ENCODE results near the genes PEX26, DGCR6, HIRA and GP1BB.

DNA sequence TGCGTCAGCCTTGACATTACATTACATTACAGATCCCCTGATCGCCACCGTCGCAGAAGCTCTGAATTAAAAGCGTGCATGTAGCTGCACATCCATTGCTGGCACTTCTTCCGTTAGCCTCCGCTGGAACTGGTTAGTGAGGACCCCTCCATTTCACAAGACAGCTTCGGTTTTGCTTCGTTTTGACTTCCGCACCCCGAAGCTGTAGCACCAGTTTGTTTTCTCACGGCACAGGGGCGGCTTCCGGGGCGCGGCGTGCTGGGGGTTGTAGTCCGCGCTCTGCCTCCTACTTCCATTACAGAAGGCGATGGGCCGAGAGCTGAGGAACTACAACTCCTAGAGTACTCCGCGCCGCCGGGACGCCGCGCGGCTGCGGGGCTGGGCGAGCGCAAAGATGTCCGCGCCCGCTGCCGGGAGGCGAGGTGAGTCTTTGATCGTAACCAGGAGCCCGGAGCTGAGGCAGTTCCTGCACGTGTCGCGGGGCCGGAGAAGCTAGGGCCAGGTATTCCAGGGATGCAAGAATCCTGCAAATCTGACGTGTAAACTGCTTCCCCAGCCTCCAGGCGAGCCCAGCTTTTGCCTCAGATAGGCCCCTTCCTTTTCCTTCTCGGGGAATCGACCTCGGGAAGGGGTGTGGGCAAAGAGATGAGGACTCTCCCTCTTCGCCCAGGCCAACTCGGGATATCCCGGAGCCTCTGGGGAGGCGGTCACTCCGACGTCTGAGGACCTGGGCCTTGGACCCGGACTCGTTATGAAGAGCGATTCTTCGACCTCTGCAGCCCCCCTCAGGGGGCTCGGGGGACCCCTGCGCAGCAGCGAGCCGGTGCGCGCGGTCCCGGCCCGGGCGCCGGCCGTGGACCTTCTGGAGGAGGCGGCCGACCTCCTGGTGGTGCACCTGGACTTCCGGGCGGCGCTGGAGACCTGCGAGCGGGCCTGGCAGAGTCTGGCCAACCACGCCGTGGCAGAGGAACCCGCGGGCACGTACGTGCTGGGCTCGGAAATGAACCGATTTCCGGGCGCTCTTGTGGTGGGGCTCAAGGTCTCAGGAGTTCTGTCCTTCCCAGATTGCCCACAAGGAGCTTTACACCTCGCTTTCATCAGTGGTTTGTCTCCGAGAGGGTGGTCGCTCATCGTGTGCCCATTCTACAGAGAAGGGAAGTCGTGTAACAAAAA, at the start of gene PEX26:
PEX26 (plus strand) TSS at position 365 of the 1,173 bp plus-strand sequence.
- RAMPAGE, long total RNA = no peak
- RRBS = 2% methylated on average over 29 of the region's 92 CpGs
PRO-cap:
- standard = bidirectional peak, plus-strand start at position 391 of the sequence, minus-strand start at position 174 of the sequence; bidirectional peak, plus-strand start at position 887 of the sequence, minus-strand start at position 864 of the sequence; unidirectional peak, minus-strand start at position 1,002 of the sequence
- CoPRO, capped RNA only, 2 experiments = peak in 2 of 2 experiments; most common plus-strand start position 391 of the sequence (in 2); most common minus-strand start position 174 of the sequence (in 2)
- CoPRO, capped and uncapped RNA, 2 experiments = peak in 2 of 2 experiments; most common plus-strand start position 391 of the sequence (in 1); most common minus-strand start position 174 of the sequence (in 2)
- CoPRO, uncapped RNA only, 2 experiments = peak in 2 of 2 experiments; most common plus-strand start position 391 of the sequence (in 1); most common minus-strand start position 131 of the sequence (in 2)
CAGE:
- cytosol, long polyA plus RNA = start-site peak on the plus strand centred at position 377 of the sequence, 41 bp wide, 125 and 30 reads in 2 replicates
- long polyA plus RNA = no peak
- nucleolus, long total RNA = no peak
- nucleus, long polyA plus RNA = no peak

DNA sequence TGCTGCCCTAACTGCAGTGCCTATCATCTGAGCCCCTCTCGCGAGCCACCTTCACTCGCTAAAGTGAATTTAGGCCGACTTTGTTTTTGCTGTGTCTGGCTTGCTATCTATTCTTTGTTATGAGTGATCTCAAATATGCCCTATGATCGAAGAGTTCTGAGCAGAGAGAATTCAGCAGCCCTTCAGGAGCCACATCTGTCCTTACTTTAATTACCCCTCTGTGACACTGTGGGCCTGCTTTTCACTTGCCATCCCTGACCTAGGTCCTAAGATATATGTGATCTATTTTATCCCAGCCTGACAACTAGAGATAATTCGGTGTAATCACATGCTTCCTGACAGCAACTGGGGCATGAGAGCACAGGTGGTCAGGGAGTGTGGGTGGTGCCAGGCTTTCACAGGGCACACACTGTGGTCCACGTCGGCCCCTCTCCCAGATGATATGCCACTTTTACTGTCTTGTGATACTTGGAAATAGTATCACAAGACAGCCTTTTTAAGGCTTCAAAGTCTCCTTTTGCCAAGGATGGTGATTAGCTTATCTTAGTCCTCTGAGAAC, 3.8 kb downstream of the TUBA8 start:
- RAMPAGE, long total RNA = no peak
- RRBS = no CpG with 5 or more reads among the region's 8 CpGs
PRO-cap:
- standard = no peak
- CoPRO, capped RNA only, 2 experiments = no peak in any of the 2 experiments
- CoPRO, capped and uncapped RNA, 2 experiments = no peak in any of the 2 experiments
- CoPRO, uncapped RNA only, 2 experiments = no peak in any of the 2 experiments
CAGE:
- cytosol, long polyA plus RNA = no peak
- long polyA plus RNA = no peak
- nucleolus, long total RNA = no peak
- nucleus, long polyA plus RNA = no peak

DNA sequence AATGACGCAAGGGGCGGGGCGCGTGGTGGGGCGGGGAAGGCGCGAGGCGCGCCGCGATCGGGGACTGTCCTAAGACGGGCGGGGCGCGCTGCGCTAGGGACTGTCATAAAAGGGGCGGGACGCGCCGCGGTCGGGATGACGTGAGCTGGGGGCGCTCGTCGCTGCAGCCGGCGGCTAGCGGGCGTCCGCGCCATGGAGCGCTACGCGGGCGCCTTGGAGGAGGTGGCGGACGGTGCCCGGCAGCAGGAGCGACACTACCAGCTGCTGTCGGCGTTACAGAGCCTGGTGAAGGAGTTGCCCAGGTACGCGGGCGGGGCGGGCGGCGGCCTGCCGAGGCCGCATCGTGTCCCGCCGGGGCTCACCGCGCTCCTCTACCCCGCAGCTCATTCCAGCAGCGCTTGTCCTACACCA, at the start of gene DGCR6:
DGCR6 (plus strand) TSS at position 138 of the 411 bp plus-strand sequence.
- RAMPAGE, long total RNA = no peak
- RRBS = no CpG with 5 or more reads among the region's 58 CpGs
PRO-cap:
- standard = no peak
- CoPRO, capped RNA only, 2 experiments = no peak in any of the 2 experiments
- CoPRO, capped and uncapped RNA, 2 experiments = no peak in any of the 2 experiments
- CoPRO, uncapped RNA only, 2 experiments = no peak in any of the 2 experiments
CAGE:
- cytosol, long polyA plus RNA = no peak
- long polyA plus RNA = no peak
- nucleolus, long total RNA = no peak
- nucleus, long polyA plus RNA = no peak

DNA sequence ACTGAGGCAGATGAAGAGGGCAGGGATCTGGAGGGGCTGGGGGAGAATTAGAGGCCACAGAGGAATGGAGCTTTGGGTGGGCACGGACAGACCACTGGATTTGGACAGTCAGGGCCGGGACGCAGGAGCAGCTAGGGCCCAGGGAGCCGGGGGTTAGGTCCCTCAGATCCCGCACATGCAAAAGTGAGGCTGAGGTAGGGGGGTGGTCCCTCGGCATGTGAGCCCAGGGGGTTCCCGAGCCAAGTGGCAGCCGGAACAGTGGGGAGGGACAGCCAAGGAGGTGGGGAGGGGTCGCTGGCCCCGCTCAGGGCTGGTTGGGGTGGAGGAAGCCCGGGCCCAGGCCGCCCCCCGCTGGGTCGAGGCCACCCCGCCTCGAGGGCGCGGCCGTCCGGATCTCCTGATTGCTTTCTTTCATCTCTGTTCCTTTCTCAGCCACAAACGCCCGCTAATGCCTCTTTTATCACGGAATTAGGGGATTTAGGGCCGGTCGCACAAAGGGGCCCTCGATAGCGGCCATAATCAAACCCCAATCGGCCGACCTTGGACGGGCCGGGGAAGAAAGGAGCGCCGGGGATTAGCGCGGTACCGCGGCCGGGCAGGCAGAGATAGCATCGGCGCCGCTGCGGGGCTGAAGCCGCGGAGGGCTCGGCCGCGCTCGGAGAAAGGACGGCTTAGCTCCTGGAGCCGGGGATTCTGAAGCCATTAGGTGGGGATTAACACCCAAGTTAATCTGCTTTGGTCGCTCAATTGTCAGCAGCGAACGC, 9.2 kb downstream of the SLC25A1 start:
- RAMPAGE, long total RNA = no peak
- RRBS = 5% methylated on average over 33 of the region's 53 CpGs
PRO-cap:
- standard = no peak
- CoPRO, capped RNA only, 2 experiments = no peak in any of the 2 experiments
- CoPRO, capped and uncapped RNA, 2 experiments = no peak in any of the 2 experiments
- CoPRO, uncapped RNA only, 2 experiments = no peak in any of the 2 experiments
CAGE:
- cytosol, long polyA plus RNA = no peak
- long polyA plus RNA = no peak
- nucleolus, long total RNA = no peak
- nucleus, long polyA plus RNA = no peak

DNA sequence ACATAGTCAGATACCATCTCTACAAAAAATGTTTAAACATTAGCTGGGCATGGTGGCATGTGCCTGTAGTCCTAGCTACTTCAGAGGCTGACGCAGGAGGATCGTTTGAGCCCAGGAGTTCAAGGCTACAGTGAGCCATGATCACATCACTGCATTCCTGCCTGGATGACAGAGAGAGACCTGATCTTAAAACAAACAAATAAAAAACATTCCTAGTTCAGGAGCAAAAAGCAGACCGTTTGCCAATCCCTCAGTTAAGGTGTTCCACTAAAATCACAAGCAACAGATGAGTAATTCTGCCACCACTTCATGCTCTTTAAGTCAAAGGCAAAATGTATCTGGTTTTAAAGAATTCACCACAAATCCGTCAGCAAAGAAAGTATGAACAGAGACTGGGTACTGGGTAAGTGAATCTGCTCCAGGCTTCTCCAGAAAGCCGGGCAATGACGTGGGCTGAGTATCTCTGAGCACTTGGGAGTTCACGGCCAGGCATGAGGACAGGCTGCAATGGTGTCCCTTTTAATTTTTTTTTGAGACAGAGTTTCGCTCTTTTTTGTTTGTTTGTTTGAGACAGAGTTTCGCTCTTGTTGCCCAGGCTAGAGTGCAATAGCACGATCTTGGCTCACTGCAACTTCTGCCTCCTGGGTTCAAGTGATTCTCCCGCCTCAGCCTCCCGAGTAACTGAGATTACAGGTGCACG, 19.4 kb downstream of the CLTCL1 start:
- RAMPAGE, long total RNA = no peak
- RRBS = no CpG with 5 or more reads among the region's 13 CpGs
PRO-cap:
- standard = no peak
- CoPRO, capped RNA only, 2 experiments = no peak in any of the 2 experiments
- CoPRO, capped and uncapped RNA, 2 experiments = no peak in any of the 2 experiments
- CoPRO, uncapped RNA only, 2 experiments = no peak in any of the 2 experiments
CAGE:
- cytosol, long polyA plus RNA = no peak
- long polyA plus RNA = no peak
- nucleolus, long total RNA = no peak
- nucleus, long polyA plus RNA = no peak

DNA sequence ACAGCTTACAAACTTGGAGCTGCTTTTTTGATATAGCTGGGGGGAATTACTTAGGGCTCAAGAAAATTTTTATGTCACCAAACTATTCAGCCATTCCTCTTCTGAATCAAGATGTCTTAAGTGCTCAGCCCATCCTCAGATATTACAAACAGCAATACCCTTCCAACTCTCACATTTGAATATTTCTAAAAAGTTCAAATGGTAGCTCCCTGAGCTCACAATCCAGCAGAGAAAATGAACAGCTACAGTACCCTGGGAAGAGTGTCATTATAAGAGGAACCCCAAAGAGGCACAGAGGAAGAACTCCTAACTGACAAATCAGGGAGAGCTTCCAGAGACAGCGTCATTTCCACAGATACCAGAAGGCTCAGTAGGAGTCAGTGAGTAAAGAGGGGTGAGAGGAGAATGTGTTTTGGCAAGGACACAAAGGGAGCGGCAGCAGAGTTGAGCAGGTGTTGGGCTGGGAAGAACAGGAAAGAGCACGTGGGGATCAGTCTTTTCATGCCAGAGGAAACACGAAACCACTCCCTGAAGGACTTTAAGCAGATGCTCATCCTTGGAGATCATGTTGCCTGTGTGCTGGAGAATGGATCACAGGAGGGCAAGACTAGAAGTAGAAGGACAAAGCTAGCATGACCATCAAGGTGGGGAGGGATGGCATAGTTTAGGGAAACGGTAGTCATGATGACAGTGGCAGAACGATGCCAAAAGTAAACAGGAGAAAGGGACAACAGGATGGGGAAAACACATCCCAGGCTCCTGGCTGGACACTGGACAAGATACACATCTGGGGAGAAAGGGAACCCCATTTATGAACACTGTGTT, 4.3 kb downstream of the CLTCL1 start:
- RAMPAGE, long total RNA = no peak
- RRBS = no CpG with 5 or more reads among the region's 6 CpGs
PRO-cap:
- standard = no peak
- CoPRO, capped RNA only, 2 experiments = no peak in any of the 2 experiments
- CoPRO, capped and uncapped RNA, 2 experiments = no peak in any of the 2 experiments
- CoPRO, uncapped RNA only, 2 experiments = no peak in any of the 2 experiments
CAGE:
- cytosol, long polyA plus RNA = no peak
- long polyA plus RNA = no peak
- nucleolus, long total RNA = no peak
- nucleus, long polyA plus RNA = no peak

DNA sequence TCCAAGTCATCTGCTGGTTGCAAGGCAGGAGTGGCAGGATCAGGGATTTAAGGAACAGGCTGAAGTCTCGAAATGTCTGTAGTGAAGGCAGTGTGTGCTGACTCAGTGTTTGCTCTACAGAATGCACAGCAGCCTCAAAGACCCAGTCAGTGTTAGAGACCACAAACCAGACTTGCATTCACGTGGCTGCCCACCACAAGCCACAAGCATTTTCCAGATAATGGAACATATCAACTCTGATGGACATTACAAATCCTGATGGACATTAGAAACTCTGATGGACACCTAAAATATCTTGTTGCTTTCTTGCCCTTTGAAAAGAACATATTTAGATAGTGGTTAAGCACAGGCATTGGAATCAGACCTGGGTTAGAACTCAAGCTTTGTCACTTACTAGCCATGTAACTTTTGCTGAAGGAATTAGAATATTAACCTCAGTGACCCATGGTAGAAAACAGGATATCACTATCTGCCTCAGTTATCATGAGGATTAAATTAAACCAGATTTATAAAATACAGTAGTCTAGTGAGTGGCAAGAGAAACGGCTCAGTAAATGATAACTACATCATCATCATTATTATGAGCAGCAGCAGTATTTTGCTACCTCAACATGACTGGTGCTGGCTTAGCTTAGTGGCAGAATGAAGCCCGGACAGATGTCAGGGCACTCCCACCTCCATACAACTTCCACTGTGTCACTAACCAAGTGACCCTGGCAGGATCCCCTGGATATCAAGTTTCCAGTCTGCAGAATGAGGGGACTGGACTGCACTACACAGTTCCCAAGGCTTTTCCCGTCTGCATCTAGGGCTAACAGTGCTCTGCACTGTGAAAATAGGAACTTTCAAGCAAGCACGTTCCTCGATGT, 1.4 kb downstream of the CLTCL1 start:
- RAMPAGE, long total RNA = no peak
- RRBS = no CpG with 5 or more reads among the region's 7 CpGs
PRO-cap:
- standard = no peak
- CoPRO, capped RNA only, 2 experiments = no peak in any of the 2 experiments
- CoPRO, capped and uncapped RNA, 2 experiments = no peak in any of the 2 experiments
- CoPRO, uncapped RNA only, 2 experiments = peak in 1 of 2 experiments; most common minus-strand start position 422 of the sequence (in 1)
CAGE:
- cytosol, long polyA plus RNA = no peak
- long polyA plus RNA = no peak
- nucleolus, long total RNA = no peak
- nucleus, long polyA plus RNA = no peak

DNA sequence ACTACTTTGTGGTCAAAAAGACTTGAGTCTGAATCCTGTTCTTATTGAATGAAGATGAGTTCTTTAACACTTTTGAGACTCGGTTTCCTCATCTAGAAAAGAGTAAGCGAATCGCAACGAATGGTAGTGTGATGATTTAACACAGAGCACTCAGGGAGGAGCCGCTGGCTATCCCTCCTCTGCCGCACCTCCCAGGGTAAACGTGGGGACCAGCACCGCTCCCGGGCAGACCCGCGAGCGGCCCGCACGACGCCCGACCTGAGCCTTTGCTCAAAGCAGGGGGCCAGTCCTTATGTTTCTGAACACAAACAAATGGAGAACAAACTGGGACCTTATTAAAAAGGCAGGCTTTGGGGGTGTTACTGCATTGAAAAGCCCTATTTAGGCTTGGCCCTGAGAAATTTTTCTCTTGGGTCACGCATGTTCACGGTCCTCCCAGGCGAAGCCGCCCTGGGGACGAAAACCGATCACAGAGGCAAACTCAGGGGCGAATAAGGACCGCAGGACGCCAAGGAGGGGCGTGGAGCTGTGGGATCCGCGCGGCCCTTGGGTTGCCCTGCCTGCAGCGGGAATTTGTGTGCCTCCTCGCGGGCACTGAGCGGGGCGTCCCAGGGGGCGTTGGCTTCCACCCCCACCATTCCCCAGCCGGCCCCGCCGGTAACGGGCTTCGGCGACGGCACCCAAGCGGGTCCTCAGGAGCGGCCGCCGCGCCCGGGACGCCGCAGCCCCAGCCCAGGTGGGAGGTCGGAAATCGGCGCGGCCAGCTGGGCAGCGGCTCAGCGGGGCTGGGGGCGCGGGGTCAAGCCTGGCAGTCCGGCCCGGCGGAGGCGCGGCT, 570 bp downstream of the CLTCL1 start:
- RAMPAGE, long total RNA = no peak
- RRBS = 2% methylated on average over 10 of the region's 63 CpGs
PRO-cap:
- standard = no peak
- CoPRO, capped RNA only, 2 experiments = no peak in any of the 2 experiments
- CoPRO, capped and uncapped RNA, 2 experiments = no peak in any of the 2 experiments
- CoPRO, uncapped RNA only, 2 experiments = no peak in any of the 2 experiments
CAGE:
- cytosol, long polyA plus RNA = no peak
- long polyA plus RNA = no peak
- nucleolus, long total RNA = no peak
- nucleus, long polyA plus RNA = no peak

DNA sequence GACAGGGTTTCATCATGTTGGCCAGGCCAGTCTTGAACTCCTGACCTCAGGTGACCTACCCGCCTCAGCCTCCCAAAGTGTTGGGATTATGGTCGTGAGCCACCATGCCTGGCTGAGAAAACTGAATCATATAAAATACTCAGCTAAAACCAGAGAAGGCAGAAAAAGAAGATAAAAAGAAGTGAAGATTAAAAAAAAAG, 68.9 kb downstream of the HIRA start:
- RAMPAGE, long total RNA = no peak
- RRBS = no CpG with 5 or more reads among the region's 2 CpGs
PRO-cap:
- standard = no peak
- CoPRO, capped RNA only, 2 experiments = no peak in any of the 2 experiments
- CoPRO, capped and uncapped RNA, 2 experiments = no peak in any of the 2 experiments
- CoPRO, uncapped RNA only, 2 experiments = no peak in any of the 2 experiments
CAGE:
- cytosol, long polyA plus RNA = no peak
- long polyA plus RNA = no peak
- nucleolus, long total RNA = no peak
- nucleus, long polyA plus RNA = no peak

DNA sequence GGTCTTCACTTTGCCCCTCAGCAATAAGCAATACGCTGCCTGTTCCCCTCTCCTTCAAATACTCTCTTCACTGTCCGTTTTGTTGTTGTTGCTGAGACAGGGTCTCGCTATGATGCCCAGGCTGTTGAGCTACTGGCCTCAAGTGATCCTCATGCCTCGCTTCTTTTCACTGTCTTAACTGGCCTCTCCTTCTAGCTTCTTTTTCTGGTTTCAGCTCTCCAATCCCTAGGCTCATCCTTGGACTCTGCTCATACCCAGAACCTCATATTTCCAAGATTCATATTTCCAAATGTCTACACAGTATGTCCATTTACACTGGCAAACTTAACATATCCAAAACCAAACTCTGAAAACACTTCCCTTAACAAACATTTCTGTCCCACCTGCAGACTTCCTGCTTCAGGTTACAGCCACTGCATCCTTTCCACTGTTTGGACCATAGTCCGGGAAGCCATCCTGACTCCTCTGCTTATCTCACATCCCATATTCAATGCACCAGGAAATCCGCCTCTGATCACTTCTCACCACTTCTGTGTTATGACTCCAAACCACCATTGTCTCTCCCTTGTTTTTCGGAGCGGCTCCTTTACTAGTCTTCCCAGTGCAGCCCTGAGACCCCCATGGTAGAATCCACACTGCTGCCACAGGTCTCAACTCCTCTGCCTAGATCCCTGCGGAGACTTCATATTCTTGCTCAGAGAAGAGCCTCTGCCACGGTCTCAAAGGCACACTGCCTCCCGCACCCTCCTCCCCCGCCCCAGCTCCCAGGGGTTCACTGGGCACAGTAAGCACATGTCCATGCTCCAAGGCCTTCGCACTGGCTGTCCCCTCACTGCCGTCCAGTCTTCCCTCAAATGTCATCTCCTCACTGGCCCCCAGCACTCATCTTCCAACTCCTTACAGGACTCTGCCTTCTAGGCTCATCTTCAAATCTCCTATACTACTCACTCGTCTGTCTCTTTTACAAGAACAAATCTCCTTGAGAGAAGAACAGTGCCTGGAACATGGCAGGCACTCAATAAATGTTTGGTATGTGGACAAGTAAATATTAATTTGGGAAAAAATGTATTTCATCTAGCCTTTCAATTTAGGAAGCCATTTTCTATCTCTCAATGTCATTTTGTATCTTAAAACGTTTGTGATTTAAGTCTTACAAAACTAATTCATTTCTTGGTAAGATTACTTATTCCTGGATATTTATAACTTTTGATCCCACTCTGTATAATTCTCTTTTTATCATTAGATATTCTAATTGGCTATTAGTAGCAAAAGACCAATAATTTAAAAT, 29.9 kb downstream of the HIRA start:
- RAMPAGE, long total RNA = no peak
- RRBS = no CpG with 5 or more reads among the region's 16 CpGs
PRO-cap:
- standard = no peak
- CoPRO, capped RNA only, 2 experiments = no peak in any of the 2 experiments
- CoPRO, capped and uncapped RNA, 2 experiments = no peak in any of the 2 experiments
- CoPRO, uncapped RNA only, 2 experiments = peak in 2 of 2 experiments; most common minus-strand start position 326 of the sequence (in 1)
CAGE:
- cytosol, long polyA plus RNA = no peak
- long polyA plus RNA = no peak
- nucleolus, long total RNA = no peak
- nucleus, long polyA plus RNA = no peak

- RAMPAGE, long total RNA = no peak
- RRBS = no CpG with 5 or more reads among the region's 4 CpGs
PRO-cap:
- standard = no peak
- CoPRO, capped RNA only, 2 experiments = no peak in any of the 2 experiments
- CoPRO, capped and uncapped RNA, 2 experiments = no peak in any of the 2 experiments
- CoPRO, uncapped RNA only, 2 experiments = peak in 2 of 2 experiments; most common minus-strand start chr22:19405083 (in 1)
CAGE:
- cytosol, long polyA plus RNA = no peak
- long polyA plus RNA = no peak
- nucleolus, long total RNA = no peak
- nucleus, long polyA plus RNA = no peak
These were observed 26.6 kb downstream of the HIRA start for GRCh38 chr22:19404730-19405462.

DNA sequence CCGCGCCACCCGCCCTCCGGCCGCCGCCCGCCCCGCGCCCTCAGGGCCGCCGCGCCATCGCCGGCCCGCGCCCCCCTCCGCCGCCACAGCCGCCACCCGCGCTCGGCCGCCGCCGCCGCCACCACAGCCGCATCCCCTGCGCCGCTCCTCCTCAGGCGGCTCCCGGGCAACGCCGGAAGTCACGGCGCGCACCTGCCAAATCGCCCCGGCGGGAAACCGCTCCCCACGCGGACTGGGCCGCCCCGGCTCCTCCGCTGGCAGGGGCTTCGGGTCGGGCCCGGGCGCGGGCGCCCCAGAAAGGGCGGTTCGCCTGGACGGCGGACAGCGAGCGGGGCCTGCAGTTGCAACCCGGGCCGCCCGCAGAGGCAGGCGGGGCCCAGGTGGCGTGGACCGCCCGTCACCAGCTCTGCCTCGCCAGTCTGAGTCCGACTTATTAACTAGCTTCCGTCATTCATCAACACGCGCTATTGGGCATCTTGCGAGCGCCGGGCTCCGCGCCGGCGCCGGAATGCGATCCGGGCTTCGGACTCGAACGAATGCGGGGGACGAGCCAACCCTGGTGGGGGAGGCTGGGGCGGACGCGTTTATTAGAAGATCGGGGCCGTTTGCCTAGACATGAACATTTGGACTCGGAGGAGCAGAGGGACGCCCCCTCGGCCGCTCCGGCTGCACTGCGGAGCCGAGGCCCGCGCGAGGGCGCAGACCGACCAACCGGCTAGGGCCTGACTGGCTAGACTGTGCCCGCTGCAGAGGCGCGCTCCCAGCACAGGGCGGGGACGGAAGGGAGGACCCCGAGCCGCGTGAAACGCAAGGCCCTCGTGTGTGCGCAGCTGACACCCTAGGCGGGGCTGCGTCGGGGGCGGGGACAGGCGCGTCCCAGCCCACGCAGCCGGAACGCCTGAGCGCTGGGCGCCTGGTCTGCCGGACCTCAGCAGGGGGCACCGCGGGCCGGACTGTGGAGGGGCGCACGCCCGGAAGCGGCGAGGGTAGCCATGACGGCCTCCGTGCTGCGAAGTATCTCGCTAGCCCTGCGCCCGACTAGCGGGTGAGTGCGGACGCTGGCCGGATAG, at the start of gene HIRA:
HIRA (minus strand) TSS at position 171 of the 1,070 bp plus-strand sequence.
- RAMPAGE, long total RNA = start-site peak on the plus strand centred at position 956 of the sequence, 140 bp wide, 2,411 and 2,255 reads in 2 replicates
- RRBS = 2% methylated on average over 59 of the region's 143 CpGs
PRO-cap:
- standard = bidirectional peak, plus-strand start at position 295 of the sequence, minus-strand start at position 171 of the sequence; bidirectional peak, plus-strand start at position 983 of the sequence, minus-strand start at position 737 of the sequence
- CoPRO, capped RNA only, 2 experiments = peak in 2 of 2 experiments; most common plus-strand start position 295 of the sequence (in 2); most common minus-strand start position 171 of the sequence (in 2)
- CoPRO, capped and uncapped RNA, 2 experiments = peak in 2 of 2 experiments; most common plus-strand start position 260 of the sequence (in 1); most common minus-strand start position 737 of the sequence (in 2)
- CoPRO, uncapped RNA only, 2 experiments = peak in 2 of 2 experiments; most common plus-strand start position 260 of the sequence (in 1); most common minus-strand start position 180 of the sequence (in 1)
CAGE:
- cytosol, long polyA plus RNA = start-site peak on the minus strand centred at position 239 of the sequence, 201 bp wide, 898 and 192 reads in 2 replicates; start-site peak on the plus strand centred at position 956 of the sequence, 139 bp wide, 1,993 and 1,774 reads in 2 replicates
- long polyA plus RNA = start-site peak on the minus strand centred at position 276 of the sequence, 395 bp wide, 160 and 273 reads in 2 replicates; start-site peak on the plus strand centred at position 956 of the sequence, 139 bp wide, 2,854 and 2,467 reads in 2 replicates
- nucleolus, long total RNA = no peak
- nucleus, long polyA plus RNA = start-site peak on the minus strand centred at position 47 of the sequence, 311 bp wide, 269 and 241 reads in 2 replicates; start-site peak on the plus strand centred at position 957 of the sequence, 138 bp wide, 2,757 and 1,348 reads in 2 replicates

GRCh38 chr22:19446822-19447328, 636 bp downstream of the C22orf39 start:
- RAMPAGE, long total RNA = no peak
- RRBS = 18% methylated on average over 7 of the region's 18 CpGs
PRO-cap:
- standard = unidirectional peak, plus-strand start at chr22:19447019
- CoPRO, capped RNA only, 2 experiments = peak in 2 of 2 experiments; most common minus-strand start chr22:19447303 (in 2)
- CoPRO, capped and uncapped RNA, 2 experiments = no peak in any of the 2 experiments
- CoPRO, uncapped RNA only, 2 experiments = peak in 1 of 2 experiments; most common minus-strand start chr22:19447149 (in 1)
CAGE:
- cytosol, long polyA plus RNA = no peak
- long polyA plus RNA = no peak
- nucleolus, long total RNA = no peak
- nucleus, long polyA plus RNA = no peak

GRCh38 chr22:19523198-19524313, 654 bp downstream of the CLDN5 start:
- RAMPAGE, long total RNA = no peak
- RRBS = 95% methylated on average over 34 of the region's 113 CpGs
PRO-cap:
- standard = no peak
- CoPRO, capped RNA only, 2 experiments = no peak in any of the 2 experiments
- CoPRO, capped and uncapped RNA, 2 experiments = peak in 1 of 2 experiments; most common plus-strand start chr22:19523815 (in 1); most common minus-strand start chr22:19523648 (in 1)
- CoPRO, uncapped RNA only, 2 experiments = peak in 2 of 2 experiments; most common plus-strand start chr22:19523814 (in 2)
CAGE:
- cytosol, long polyA plus RNA = no peak
- long polyA plus RNA = no peak
- nucleolus, long total RNA = no peak
- nucleus, long polyA plus RNA = no peak

GRCh38 chr22:19691722-19692292, 22.5 kb upstream of the SEPTIN5 start:
- RAMPAGE, long total RNA = no peak
- RRBS = no CpG with 5 or more reads among the region's 18 CpGs
PRO-cap:
- standard = bidirectional peak, plus-strand start at chr22:19691875, minus-strand start at chr22:19691994
- CoPRO, capped RNA only, 2 experiments = peak in 2 of 2 experiments; most common plus-strand start chr22:19691878 (in 1); most common minus-strand start chr22:19691994 (in 2)
- CoPRO, capped and uncapped RNA, 2 experiments = peak in 1 of 2 experiments; most common plus-strand start chr22:19691935 (in 1); most common minus-strand start chr22:19691930 (in 1)
- CoPRO, uncapped RNA only, 2 experiments = no peak in any of the 2 experiments
CAGE:
- cytosol, long polyA plus RNA = no peak
- long polyA plus RNA = no peak
- nucleolus, long total RNA = no peak
- nucleus, long polyA plus RNA = no peak

- RAMPAGE, long total RNA = no peak
- RRBS = 4% methylated on average over 7 of the region's 56 CpGs
PRO-cap:
- standard = bidirectional peak, plus-strand start at chr22:19723541, minus-strand start at chr22:19723441
- CoPRO, capped RNA only, 2 experiments = peak in 2 of 2 experiments; most common plus-strand start chr22:19723570 (in 2); most common minus-strand start chr22:19723441 (in 2)
- CoPRO, capped and uncapped RNA, 2 experiments = peak in 2 of 2 experiments; most common plus-strand start chr22:19723570 (in 2); most common minus-strand start chr22:19723441 (in 2)
- CoPRO, uncapped RNA only, 2 experiments = peak in 2 of 2 experiments; most common plus-strand start chr22:19723576 (in 1); most common minus-strand start chr22:19723411 (in 1)
CAGE:
- cytosol, long polyA plus RNA = start-site peak on the plus strand at chr22:19723513-19723570, 7,899 and 4,368 reads in 2 replicates
- long polyA plus RNA = start-site peak on the plus strand at chr22:19723513-19723570, 2,083 and 4,021 reads in 2 replicates
- nucleolus, long total RNA = no peak
- nucleus, long polyA plus RNA = start-site peak on the plus strand at chr22:19723513-19723570, 6,522 and 3,389 reads in 2 replicates
These were observed at the start of gene GP1BB for GRCh38 chr22:19723123-19723725. Gene GP1BB (plus strand): TSS chr22:19723539.

- RAMPAGE, long total RNA = no peak
- RRBS = no CpG with 5 or more reads among the region's 6 CpGs
PRO-cap:
- standard = bidirectional peak, plus-strand start at chr22:19780611, minus-strand start at chr22:19780459
- CoPRO, capped RNA only, 2 experiments = peak in 2 of 2 experiments; most common plus-strand start chr22:19780611 (in 2); most common minus-strand start chr22:19780431 (in 1)
- CoPRO, capped and uncapped RNA, 2 experiments = peak in 2 of 2 experiments; most common plus-strand start chr22:19780611 (in 2); most common minus-strand start chr22:19780431 (in 1)
- CoPRO, uncapped RNA only, 2 experiments = peak in 2 of 2 experiments; most common plus-strand start chr22:19780611 (in 2); most common minus-strand start chr22:19780438 (in 1)
CAGE:
- cytosol, long polyA plus RNA = no peak
- long polyA plus RNA = no peak
- nucleolus, long total RNA = no peak
- nucleus, long polyA plus RNA = no peak
These were observed 19.7 kb downstream of the TBX1 start for GRCh38 chr22:19780305-19780711.

Data from K562 (cell line).